Cerebellum (tissue), 5 donors: ENCODE measurements around a stretch of chr15.

DNA sequence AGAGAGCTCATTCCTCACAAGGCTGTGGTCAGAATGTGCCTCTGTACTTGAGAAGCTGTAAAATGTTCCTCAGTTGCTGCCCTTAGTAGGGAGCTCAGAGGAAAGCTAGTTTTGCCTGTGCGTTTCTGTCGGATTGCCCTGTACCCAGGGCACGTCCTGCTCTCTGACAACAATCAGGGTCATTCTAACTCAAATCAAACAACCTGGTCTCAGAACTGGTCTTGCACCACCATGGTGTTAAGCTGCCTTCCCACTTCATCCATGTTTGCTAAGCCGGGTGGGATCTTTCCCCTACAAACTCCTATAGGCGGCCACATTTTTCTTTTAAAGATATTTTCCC is 45.0 kb downstream of the LIPC start:
- PRO-cap, 3 experiments = no peak in any of the 3 experiments
- RAMPAGE, long total RNA = no peak

DNA sequence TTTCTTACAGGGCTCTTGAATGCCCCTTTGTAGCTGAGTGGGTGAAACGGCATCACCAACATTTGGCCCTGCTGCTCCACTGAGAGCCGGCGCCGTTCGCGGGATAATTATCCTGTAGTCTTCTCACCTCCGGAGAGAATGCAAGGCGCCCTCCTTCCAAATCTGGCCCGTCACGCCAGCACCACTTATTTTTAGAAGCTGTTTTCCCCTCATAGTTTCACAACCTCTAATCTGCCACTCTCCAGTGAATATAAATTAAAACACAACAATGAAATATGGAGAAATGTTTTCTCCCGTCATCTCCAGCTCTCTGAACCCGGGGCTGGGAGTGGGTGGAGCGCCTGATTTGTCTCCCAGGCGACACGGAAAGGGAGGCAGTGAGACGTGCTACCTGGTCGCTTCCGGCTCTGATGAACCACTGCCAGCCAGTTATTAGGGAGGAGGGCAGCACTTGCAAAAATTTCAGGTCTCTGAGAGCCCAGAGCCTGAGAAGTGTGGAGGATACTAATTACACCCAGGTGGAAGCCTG is 58.7 kb downstream of the LIPC start:
- PRO-cap, 3 experiments = peak in 2 of 3 experiments; most common minus-strand start position 324 of the sequence (in 2)
- RAMPAGE, long total RNA = no peak

GRCh38 chr15:58518553-58519154 is 86.9 kb downstream of the LIPC start:
- PRO-cap, 3 experiments = no peak in any of the 3 experiments
- RAMPAGE, long total RNA = no peak

- PRO-cap, 3 experiments = no peak in any of the 3 experiments
- RAMPAGE, long total RNA = no peak
Observed at GRCh38 chr15:58521280-58522062, 89.7 kb downstream of the LIPC start.

DNA sequence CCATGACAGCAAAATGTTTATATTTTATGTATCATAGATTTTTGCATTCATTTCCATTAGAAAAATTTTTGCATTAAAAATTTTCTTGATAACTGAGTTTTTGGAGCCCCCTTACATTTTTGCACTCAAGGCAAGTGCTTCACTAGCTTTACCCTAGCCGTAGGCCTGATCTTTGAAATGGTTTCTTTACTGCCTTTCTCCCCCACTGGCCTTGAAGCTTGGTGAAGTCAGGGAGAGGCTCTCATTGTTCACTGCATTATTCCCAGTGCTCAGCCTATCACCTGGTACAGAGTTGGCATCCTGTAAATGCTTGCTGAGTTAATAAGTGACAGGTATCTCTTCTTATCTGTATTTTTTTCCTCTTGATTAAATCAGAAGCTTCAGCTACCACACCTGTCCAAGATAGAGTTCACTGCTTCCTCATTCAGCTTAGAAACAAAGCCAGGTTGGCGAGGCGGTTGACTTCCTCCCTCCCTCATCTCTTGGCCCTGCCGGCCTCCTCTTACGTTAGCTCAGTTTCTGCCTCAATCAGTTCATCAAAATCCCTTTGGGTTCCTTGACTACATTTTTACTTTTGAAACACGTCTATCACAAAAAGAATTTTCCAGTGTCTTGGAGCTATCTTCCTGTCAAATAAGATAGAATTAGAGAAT is 142.8 kb downstream of the LIPC start:
- PRO-cap, 3 experiments = no peak in any of the 3 experiments
- RAMPAGE, long total RNA = no peak

DNA sequence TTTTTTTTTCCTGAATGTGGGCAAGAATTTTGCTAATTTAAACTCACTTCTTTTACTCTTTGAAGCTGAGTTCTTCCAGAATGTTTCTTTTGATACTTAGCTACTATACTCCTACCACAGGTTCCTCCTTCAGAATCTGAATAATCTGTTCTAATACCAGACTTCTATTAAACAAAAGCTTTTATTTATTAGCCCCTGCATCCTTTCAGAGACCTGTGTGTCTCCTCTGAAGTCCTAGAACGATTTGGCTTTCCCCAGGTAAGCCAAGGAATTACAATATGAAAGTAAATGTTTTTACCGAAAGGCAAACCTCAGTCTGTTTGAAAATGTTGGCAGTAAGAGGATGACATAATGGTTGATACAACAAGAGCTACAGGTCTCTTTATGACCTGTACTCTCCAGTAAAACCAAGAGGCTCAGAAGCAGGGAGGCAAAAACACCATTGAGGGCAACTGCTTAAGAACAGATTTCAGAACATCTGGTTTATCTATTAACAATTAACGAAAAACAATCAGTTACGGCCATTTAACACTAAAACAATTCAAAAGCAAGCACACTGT is 107.9 kb downstream of the ADAM10 start:
- PRO-cap, 3 experiments = no peak in any of the 3 experiments
- RAMPAGE, long total RNA = no peak

GRCh38 chr15:58772217-58772357 is 985 bp downstream of the MINDY2 start:
- PRO-cap, 3 experiments = peak in 1 of 3 experiments; most common plus-strand start chr15:58772264 (in 1); most common minus-strand start chr15:58772254 (in 1)
- RAMPAGE, long total RNA = no peak

DNA sequence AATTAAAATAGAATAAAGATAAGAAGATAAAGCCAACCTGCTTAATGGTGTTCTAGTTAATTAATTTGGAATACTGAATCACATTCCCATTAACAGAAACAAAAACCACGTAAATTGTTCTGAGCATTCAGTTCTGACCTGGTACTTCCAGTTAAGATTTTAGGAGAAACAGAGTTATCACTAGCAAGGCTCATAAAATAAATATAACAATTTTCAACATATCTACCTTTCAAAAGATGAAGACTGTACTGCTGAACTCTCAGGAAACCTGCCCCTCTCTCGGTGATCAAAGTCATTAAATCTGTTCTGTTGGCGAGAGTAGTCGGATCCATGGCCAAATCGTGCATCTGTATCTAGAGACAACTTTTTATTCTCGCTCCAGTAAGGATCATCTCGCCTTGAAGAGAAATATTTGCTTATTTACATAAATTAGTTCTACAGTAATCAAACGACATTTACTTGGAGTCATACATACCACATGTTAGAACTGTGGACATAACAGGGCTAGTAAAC is 45.3 kb downstream of the SLTM start:
- PRO-cap, 3 experiments = no peak in any of the 3 experiments
- RAMPAGE, long total RNA = no peak

DNA sequence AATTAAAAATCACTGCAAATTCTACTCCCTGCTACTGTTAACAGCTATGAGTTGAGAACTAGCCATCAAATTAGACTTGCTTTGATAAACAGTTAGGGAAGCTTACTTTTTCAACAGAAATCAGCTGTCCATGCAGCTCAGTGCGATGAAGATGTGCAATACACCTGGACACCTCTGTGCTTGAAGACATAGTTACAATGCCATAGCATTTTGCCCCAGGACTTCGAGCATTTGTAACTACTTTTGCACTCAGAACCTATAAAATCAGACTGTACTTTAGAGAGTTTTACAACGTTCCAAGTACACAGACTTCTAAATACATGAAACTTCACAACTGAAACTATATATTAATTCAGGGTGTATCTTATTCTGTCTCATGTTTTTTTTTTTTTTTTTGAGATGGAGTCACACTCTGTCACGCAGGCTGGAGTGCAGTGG is 39.1 kb downstream of the SLTM start:
- PRO-cap, 3 experiments = no peak in any of the 3 experiments
- RAMPAGE, long total RNA = no peak

DNA sequence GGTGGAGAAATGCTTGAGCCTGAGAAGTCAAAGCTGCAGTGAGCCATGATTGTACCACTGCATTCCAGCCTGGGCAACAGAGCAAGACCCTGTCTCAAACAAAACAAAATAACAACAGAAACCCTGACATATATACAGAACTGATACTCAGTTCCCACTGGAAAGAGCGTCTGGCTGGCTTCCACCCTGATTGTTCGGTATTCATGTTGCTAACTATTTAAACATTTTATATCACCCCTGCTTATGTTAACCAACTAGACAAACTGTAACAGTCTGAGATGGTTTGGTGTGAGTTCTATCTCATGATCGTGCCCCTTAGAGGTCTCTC is 78.8 kb downstream of the MYO1E start:
- PRO-cap, 3 experiments = no peak in any of the 3 experiments
- RAMPAGE, long total RNA = no peak

DNA sequence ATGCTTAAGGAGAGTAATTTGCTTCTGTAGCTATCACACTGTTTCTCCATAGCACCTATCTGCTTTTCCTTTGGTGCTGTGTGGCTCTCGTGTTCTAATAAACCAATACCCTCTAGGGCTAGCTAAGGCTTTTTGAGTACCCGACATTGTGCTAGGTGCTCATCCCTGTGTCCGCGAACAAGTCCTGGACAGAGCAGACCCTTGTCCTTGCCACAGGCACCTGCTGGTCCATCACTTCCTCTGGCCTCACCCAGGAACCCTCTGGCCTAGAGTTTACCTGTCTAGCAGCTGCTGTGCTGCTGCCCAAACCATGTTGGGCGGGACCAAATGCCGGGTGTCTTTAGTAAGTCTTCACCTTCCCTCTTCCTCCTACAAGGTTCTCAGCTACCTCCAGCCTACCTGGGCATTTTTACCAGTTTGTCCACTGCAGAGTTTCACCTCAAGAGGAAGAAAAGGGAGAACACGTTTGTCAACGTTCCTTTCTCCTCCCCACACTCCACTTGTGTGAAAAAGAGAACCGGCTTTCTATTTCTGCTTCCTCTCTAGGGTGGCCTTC is 80.6 kb upstream of the GCNT3 start:
- PRO-cap, 3 experiments = no peak in any of the 3 experiments
- RAMPAGE, long total RNA = no peak

GRCh38 chr15:59768173-59768819 is 79.2 kb upstream of the BNIP2 start:
- PRO-cap, 3 experiments = no peak in any of the 3 experiments
- RAMPAGE, long total RNA = no peak

GRCh38 chr15:59996471-59996841 is 7.7 kb upstream of the FOXB1 start:
- PRO-cap, 3 experiments = no peak in any of the 3 experiments
- RAMPAGE, long total RNA = no peak

GRCh38 chr15:60347815-60348200 is 50.0 kb downstream of the ANXA2 start:
- PRO-cap, 3 experiments = no peak in any of the 3 experiments
- RAMPAGE, long total RNA = no peak

DNA sequence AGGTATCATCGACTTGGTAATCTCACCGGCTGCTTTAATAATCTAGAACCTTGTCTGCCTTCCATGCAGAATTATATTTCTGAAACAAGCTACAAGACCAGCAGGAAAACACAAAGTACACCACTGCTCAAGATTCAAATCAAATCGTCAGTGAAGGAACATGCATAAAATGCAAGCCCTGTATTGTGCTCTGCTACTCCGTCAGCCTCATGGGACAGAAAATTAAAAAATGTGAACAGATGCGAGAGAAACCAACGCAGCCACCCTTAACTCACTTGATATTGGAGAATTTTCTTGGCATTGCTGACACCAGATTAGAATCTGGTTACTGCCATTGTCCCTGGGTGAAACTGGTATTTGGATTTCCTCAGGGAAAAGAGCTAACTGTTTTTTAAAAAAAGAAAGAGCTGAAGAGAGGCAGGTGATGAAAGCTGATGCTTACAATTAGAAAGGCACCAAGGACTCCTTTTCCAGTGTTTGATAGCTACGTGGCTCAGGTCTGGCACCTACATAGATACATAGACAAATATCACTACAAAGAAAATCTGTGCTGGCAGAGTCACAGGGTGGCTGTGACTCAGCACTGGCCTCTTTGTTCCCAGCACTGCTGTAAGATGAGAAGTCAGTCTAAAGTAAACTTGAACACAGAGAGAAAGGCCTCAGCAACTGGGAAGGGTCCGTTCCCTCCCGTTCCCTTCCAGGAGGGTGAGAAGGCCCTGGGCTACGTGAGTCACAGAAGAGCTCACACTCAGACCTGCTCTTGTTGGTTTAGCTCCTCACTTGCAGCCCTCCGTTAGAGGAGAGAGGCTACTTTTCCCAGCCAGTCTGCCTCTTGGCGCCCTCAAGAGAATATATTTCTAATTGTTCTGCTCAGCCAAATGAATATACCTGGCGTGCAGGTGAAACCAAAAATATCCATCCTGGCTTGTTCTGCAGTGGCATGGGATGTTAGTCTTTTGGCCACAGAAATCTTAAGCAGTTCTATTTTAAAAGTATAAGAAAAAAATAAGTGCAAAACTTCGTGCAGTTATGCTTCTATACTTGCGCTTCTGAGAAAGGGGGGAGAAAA is 23.3 kb downstream of the ANXA2 start:
- PRO-cap, 3 experiments = no peak in any of the 3 experiments
- RAMPAGE, long total RNA = no peak

GRCh38 chr15:60526004-60526707 is 47.2 kb upstream of the ICE2 start:
- PRO-cap, 3 experiments = no peak in any of the 3 experiments
- RAMPAGE, long total RNA = no peak

GRCh38 chr15:60548035-60548417 is 69.1 kb upstream of the ICE2 start:
- PRO-cap, 3 experiments = no peak in any of the 3 experiments
- RAMPAGE, long total RNA = no peak

DNA sequence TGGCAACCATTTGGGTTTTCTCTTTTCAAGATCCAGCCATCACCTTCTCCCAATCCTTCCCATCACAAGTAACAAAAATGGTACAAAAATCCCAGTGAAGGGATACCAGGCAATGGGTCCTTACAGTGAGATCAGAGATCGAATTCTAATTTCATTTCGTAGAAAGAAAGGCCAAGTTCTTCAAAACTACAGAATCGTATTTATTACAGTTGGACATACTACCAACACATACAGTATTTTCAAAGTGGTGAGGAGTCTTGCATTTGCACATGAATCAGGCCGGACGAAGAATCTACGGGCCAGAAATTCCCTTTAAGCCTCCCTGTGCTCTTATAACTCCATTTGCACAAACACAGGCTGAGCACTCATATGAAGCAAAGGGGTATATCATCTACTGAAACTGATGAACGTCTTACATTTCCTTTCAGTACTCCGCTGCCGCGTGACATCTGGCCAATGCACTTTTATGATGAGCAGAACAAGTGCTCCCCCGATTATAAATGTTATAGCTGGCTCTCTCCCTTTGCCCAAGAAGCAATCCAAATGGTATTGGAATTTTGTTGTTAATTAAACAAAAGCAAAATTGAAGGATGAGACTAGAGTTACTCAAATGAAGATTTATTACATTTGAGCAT is 110.2 kb upstream of the ICE2 start:
- PRO-cap, 3 experiments = no peak in any of the 3 experiments
- RAMPAGE, long total RNA = no peak

GRCh38 chr15:60758800-60759559 is 280.0 kb upstream of the ICE2 start:
- PRO-cap, 3 experiments = no peak in any of the 3 experiments
- RAMPAGE, long total RNA = no peak

GRCh38 chr15:60795917-60796443 is 317.0 kb upstream of the ICE2 start:
- PRO-cap, 3 experiments = no peak in any of the 3 experiments
- RAMPAGE, long total RNA = no peak